Left cardiac atrium (tissue), 1 donor: ENCODE results near the gene CALHM3.

- PRO-cap, result no peak
Measured at GRCh38 chr10:102661093-102661839, 17.0 kb downstream of the TRIM8 start.

DNA sequence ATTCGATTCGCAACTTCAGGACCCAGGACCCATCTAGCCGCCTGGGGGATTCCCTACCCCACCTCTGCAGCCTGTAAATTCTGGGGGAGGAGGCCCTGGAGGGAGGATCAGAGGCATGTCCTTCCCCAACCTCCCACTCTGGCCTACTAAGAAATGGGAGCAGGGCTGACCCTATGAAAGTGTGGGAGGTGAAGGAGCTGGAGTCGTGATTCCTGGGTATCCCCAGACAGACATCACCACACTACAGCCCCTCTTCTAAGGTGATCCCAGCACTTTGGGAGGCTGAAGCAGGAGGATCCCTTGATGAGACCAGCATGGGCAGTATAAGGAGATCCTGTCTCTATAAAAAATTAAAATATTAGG, 17.5 kb downstream of the TRIM8 start:
- PRO-cap, result no peak

- PRO-cap, result no peak
Measured at GRCh38 chr10:102673826-102674555, 29.7 kb downstream of the TRIM8 start.

DNA sequence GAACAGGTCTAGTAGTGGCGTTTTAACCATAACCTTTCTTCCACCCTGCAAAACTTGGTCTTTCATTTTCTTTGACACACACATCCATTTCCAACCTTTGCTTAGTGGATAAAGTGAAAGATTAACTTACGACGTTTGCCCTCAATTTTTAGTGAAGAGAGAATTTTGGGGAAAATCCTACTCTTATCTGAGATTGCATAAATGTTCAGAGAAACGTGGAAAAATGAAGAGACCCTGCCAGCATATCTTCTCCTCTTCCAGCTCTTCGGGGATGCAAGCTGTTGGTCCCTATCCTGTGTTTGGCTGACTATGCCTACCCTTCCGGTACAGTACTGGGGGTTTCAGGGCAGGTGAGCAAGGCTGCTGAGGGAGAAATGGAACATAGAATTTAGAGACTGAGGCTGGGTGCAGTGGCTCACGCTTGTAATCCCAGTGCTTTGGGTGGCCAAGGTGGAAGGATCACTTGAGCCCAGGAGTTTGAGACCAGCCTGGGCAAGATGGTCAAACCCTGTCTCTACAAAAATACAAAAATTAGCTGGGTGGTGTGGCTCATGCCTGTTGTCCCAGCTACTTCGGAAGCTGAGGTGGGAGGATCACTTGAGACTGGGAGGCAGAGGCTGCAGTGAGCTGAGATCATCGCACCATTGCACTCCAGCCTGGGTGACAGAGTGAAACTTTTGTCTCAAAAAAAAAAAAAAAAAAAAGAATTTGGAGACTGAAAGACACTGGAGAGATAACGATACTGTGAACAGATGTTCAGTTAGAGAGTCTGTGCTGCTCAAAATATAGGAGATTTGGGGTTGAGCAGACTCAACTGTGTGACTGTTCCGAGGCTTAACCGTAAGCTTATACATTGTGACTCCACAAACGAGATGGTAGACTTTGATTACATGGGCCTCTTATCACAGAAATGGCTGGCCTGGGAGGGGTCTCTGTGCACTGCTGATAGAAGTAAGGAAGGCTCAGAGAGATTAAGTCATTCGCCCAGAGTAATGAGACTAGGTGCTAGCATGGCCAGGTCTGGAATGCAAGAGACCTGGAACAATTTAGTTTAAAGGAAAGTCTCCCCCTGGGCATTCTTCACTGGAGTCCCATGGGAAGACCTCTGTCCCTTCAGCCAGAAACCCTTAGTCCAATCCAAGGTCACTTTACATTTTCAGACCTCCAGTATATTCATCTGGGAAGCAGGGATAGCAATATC, 19.2 kb downstream of the WBP1L start:
- PRO-cap, result no peak

DNA sequence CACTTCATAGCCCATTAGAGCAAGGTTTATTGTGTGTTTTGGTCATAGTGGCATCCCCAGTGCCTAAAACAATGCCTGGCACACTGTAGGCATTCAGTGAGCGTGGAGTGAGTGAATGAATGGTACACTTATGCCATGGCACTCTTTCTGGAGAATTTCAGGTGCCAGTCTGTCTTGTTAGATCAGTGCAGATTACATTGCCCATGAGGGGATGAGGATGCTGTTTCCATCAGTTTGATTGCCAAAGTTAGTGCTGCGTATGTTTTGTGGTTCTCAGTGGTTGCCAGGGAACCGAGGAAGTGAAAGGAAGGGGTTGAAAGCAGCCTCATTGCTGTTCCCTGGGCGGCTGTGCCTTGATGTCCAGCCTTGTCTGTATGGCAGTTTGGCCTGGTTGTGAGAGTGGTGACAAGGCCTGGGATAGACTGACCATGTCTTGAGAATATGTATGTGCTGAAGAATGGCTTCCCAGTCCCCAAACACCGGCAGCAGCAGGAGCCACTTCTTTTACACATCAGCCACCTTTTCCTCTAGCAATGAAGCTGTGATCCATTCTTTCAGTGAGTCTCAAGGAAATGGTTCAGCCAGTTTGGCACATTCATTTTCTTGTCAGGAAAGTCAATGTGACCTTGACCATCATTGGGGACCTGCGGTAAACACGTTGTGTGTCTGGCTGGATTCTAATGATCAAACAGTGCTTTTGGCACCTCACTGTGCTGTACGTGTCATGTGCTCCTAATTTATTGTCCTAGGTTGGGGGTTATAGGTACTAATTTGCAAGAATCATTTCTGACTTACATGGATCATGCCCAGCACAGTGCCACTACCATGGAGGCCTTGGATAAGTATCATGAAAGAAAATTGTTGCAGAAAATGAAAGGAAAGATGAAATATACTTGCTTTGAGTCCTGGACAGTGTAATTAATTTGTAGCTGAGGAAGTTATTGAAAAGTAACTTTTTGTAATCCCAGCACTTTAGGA, 30.4 kb downstream of the WBP1L start:
- PRO-cap, result no peak

GRCh38 chr10:102917472-102917850, 633 bp upstream of the CNNM2 start:
- PRO-cap, result no peak

- PRO-cap, result no peak
Measured at GRCh38 chr10:103386679-103388014, 9.1 kb downstream of the ATP5MK start.

- PRO-cap, result no peak
Measured at GRCh38 chr10:103388736-103389343, 7.4 kb downstream of the ATP5MK start.

DNA sequence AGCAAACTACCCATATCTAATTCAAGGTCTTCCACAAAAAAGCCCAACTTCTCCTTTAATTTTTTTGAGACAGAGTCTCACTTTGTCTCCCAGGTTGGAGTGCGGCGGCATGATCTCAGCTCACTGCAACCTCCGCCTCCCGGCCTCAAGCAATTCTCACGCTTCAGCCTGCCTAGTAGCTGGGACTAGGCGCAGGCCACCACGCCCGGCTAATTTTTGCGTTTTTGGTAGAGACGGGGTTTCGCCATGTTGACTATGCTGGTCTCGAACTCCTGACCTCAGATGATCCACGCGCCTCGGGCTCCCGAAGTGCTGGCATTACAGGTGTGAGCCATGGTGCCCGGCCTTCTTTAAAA, 940 bp downstream of the PDCD11 start:
- PRO-cap, result no peak

GRCh38 chr10:103479010-103479452, at the start of gene CALHM3:
Gene CALHM3 (minus strand): TSS chr10:103479240.
- PRO-cap, result no peak

GRCh38 chr10:103545572-103546304, 52.2 kb downstream of the NEURL1 start:
- PRO-cap, result no peak

GRCh38 chr10:103548607-103549596, 55.4 kb downstream of the NEURL1 start:
- PRO-cap, result no peak

DNA sequence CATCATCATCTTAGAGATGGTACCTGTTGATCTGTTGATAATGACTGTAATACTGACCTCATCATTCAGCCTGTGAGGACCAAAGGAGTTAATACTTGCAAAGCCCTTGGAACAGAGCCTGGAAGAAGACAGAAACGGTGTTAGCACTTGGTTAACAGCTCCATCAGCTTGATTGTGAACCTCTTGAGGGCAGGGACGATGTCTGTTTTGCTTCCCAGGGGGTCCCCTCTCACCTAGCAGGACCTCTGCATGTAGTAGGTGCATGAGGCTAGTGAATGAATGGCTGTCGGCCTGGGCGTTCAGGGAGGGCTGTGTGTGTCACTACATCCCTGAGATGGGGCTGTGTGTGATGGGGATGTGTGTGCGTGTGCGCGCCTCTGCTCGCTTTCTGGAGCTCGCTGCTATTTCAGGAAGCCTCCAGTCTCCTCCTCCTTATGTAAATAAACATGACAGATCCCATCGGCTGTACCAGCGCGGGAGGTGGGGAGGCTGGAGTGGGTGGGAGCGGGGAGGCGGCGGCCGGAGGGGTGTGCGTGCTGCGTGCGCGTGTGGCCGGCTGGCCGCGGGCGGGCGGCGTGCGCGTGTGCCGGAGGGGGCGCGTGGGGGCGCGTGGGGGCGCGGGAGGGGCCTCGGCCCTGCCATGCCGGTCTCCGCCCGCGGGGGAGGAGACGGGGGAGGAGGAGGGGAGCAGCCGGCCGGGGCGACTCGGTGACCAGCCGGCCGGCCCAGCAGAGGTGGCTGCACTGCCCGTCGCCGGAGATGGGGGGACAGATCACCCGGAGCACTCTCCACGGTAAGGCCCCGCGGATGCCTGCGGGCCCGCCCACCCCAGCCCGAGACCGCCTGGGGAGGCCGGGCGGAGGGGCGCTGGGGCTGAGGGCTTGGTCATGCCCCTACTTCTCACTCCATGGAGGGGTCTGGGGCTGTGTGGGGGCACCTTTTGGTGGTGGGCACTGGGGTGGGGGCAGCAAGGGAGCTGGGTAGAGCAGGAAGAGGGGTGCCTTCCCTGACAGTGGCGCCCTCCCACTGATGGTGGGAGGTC, 61.4 kb downstream of the NEURL1 start:
- PRO-cap, result no peak

DNA sequence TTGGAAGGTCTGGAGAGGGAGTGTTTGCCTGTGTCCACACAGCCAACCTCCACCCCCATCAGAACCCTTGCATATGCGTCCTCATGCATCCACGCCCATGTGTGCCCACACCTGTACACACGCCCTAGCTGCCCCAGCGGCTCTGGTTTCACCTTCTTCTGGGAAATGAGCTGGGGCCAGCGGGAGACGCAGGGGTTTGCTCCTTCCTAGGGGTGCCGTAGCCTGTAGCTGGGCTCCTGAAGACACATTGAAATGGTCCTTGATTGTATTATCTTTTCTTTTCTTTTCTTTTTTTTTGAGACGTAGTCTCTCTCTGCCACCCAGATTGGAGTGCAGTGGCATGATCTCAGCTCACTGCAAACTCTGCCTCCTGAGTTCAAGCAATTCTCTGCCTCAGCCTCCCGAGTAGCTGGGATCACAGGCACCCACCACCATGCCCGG, 64.1 kb downstream of the NEURL1 start:
- PRO-cap, result no peak

DNA sequence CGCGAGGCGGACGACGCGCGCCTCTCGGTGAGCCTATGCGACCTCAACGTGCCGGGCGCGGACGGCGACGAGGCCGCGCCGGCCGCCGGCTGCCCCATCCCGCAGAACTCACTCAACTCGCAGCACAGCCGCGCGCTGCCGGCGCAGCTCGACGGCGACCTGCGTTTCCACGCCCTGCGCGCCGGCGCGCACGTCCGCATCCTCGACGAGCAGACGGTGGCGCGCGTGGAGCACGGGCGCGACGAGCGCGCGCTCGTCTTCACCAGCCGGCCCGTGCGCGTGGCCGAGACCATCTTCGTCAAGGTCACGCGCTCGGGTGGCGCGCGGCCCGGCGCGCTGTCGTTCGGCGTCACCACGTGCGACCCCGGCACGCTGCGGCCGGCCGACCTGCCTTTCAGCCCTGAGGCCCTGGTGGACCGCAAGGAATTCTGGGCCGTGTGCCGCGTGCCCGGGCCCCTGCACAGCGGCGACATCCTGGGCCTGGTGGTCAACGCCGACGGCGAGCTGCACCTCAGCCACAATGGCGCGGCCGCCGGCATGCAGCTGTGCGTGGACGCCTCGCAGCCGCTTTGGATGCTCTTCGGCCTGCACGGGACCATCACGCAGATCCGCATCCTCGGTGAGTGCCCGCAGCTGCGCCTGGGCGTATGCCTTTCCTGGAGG, 91.2 kb downstream of the NEURL1 start:
- PRO-cap, result unidirectional peak, minus-strand start at position 114 of the sequence

DNA sequence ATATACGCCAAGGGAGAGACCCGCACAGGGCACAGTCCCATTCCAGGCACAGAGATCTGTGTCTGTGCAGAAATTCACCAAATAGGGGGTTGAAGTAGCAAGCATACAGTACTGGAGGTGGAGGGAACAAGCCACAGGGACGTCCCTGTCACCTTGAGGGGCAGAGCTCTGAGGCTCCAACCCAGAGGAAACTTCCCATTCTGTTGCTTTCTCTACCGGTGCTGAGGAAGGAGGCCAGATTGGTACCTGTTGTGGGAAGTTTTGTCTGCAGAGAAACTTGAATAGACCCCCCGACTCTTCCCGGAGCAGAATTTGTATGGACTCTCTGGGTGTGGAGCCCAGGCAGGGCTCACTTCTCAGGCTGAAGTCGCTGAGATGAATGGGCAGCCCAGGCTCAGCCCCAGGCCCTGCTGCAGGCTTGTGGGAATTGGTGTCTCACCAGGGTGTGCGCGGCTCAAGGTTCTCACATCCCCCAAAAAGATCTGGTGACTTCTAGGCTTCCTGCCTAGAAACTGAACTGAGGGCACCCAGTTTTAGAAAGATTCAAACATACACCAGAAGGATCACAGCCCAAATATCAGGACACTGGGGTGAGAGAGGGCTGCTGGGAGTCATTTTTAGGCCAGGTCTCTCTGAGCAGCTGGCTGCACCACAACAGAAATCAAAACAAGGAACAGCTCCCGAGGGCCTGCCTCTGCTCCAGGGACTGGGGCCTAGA, 103.5 kb downstream of the NEURL1 start:
- PRO-cap, result no peak

DNA sequence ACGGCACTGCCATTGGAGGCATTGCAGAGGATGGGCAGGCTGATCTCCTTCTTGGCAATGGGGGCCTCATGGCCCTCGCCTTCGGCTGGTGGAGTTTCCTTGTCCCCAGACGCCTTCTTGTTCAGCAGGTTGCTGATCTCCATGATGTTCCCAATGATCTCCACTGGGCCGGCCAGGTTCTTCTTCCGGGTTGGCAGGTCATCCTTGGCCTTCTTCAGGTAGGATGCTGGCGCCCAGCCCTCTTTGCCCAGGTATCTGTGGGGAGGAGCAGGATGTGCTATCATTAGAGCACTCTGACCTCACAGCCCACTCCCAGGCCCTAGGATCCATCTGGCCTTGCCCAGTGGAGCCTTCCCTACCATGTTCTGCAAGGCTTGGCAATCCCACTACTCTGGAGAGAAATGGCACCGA, 119.4 kb downstream of the NEURL1 start:
- PRO-cap, result no peak

- PRO-cap, result bidirectional peak, plus-strand start at chr10:103660159, minus-strand start at chr10:103660017
Measured at GRCh38 chr10:103660095-103660305, 166.5 kb downstream of the NEURL1 start.

DNA sequence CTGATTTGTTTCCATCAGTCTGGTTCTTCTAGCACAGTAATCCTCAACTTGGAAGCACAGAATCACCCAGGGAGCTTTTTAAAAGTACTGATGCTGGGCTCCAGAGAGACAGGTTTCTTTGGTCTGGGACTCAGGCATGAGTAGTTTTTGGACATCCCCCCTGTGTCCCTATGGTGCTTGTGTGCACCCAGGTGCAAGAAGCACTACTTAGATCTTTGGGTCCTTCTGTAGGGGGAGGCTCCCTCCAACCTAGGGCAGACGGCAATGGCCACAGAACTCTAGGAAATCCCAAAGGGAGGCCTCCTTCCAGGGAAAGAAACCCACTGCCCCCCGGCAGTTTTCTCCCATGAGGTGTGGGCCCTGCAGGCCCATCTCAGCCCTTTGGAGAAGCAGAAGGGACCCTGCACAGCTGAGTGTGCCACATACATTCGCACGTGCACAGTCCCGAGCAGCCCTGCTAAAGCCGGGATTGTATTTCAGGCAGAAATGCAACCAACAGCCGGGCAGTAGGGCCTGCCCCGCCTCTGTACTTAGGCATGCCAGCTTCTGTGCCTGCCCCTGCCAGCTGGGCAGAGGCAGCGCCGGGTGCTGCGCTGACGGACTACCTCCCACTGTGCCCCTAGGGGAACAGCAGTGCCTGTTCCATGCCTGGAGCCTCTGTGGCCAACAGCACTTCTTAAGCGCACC, 170.1 kb downstream of the NEURL1 start:
- PRO-cap, result unidirectional peak, plus-strand start at position 572 of the sequence

DNA sequence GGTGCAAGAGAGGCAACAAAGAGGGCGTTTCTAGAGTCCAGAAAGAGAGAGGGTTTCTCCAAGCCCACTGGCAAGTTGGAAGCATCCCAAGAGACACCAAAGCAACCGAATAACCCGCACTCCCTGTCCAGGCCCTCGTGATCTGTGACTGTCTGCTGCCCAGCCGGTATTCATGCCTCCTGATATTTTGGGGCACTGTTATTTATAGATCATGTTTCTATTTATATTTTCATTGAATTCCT, 103.7 kb downstream of the SH3PXD2A start:
- PRO-cap, result no peak